GM12878 (cell line): ENCODE measurements around the genes CNGA3 and COA5.

DNA sequence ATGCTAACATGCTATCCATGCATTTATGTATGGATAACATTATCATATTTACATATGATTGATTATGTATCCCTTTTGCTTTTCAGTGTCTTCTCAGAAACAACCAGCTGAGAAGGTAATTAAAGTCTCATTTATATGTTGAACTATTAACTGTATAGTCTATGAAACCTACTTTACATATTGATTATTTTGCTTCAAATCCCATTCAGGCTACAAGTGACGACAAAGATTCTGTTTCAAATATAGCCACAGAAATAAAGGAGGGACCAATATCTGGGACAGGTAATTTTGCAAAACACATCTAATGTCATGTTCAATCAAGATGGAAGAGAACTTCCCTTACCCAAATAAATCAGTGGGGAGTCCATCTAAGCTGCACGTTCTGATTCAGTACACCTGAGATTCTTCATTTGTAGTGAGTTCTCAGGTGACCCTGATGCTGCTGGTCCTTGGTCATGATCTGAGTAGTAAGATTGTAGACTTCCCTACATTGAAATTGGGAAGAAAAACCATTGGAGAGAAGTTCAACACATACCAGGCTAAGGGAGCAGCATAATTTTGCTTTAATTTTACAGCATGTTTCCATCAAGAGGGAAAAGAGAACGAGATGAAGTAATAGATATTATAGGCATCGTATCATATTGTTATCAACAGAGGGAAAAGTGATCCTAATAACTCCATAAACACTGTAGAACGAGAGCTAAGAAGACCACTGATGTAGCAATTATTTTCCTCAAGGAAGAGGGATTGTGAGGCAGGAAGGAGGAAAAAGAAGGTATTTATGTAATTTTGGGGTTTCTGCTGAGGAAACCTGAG lies 66.9 kb downstream of the ANKRD36 start:
- RAMPAGE, long total RNA = no peak
- RRBS, 2 experiments = no CpG with 5 or more reads among the region's 5 CpGs
CAGE:
- cytosol, long polyA minus RNA = no peak
- cytosol, long polyA plus RNA = no peak
- long polyA plus RNA = no peak
- nucleolus, long total RNA = no peak
- nucleus, long polyA plus RNA = no peak
- nucleus, long total RNA = no peak

GRCh38 chr2:97539946-97540756 lies 49.5 kb downstream of the ANKRD36B start:
- RAMPAGE, long total RNA = no peak
- RRBS, 2 experiments = no CpG with 5 or more reads among the region's 9 CpGs
CAGE:
- cytosol, long polyA minus RNA = no peak
- cytosol, long polyA plus RNA = no peak
- long polyA plus RNA = no peak
- nucleolus, long total RNA = no peak
- nucleus, long polyA plus RNA = no peak
- nucleus, long total RNA = no peak

GRCh38 chr2:97590454-97591211 lies 956 bp upstream of the ANKRD36B start:
- RAMPAGE, long total RNA = no peak
- RRBS, 2 experiments = no CpG with 5 or more reads among the region's 39 CpGs
CAGE:
- cytosol, long polyA minus RNA = no peak
- cytosol, long polyA plus RNA = no peak
- long polyA plus RNA = no peak
- nucleolus, long total RNA = no peak
- nucleus, long polyA plus RNA = no peak
- nucleus, long total RNA = no peak

DNA sequence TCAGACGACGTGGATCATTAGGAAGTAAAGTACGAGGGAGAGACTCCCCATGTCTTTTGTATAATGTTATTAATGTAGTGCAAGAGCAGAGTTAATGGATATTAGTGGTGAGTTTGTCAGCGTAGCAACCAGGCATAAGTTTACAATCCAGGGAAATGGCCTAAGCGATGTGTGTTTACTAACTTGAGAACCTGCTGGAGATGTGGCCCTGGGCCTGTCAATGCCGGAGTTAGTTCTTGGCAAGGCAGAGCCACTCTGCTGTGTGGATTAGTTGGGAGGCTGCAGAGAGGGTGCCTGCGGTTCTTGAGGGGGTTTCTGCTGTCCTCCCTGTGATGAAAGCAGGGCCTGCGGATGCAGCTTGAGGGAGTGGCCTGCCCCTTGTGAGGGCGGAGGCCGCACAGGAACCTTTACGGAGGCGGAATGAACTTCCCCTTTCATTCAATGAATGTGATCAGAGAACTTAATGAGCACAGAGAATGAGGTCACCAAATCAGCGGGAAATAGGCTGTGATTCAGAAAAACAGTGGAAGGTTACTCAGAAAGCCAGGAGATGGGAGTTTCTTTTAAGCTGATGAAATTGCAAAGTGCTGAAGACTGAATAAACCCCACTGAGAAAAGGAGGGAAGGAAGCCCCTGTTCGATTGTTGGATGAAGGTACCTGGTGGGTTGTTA lies 47.2 kb downstream of the VWA3B start:
- RAMPAGE, long total RNA = no peak
- RRBS, 2 experiments = no CpG with 5 or more reads among the region's 14 CpGs
CAGE:
- cytosol, long polyA minus RNA = no peak
- cytosol, long polyA plus RNA = no peak
- long polyA plus RNA = no peak
- nucleolus, long total RNA = no peak
- nucleus, long polyA plus RNA = no peak
- nucleus, long total RNA = no peak

DNA sequence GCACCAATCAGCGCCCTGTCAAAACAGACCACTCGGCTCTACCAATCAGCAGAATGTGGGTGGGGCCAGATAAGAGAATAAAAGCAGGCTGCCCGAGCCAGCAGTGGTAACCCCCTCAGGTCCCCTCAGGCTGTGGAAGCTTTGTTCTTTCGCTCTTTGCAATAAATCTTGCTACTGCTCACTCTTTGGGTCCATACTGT lies 52.7 kb downstream of the VWA3B start:
- RAMPAGE, long total RNA = no peak
- RRBS, 2 experiments = no CpG with 5 or more reads among the region's 4 CpGs
CAGE:
- cytosol, long polyA minus RNA = no peak
- cytosol, long polyA plus RNA = no peak
- long polyA plus RNA = no peak
- nucleolus, long total RNA = no peak
- nucleus, long polyA plus RNA = no peak
- nucleus, long total RNA = no peak

GRCh38 chr2:98153455-98154013 lies 66.6 kb downstream of the VWA3B start:
- RAMPAGE, long total RNA = no peak
- RRBS, 2 experiments = no CpG with 5 or more reads among the region's 11 CpGs
CAGE:
- cytosol, long polyA minus RNA = no peak
- cytosol, long polyA plus RNA = no peak
- long polyA plus RNA = no peak
- nucleolus, long total RNA = no peak
- nucleus, long polyA plus RNA = no peak
- nucleus, long total RNA = no peak

DNA sequence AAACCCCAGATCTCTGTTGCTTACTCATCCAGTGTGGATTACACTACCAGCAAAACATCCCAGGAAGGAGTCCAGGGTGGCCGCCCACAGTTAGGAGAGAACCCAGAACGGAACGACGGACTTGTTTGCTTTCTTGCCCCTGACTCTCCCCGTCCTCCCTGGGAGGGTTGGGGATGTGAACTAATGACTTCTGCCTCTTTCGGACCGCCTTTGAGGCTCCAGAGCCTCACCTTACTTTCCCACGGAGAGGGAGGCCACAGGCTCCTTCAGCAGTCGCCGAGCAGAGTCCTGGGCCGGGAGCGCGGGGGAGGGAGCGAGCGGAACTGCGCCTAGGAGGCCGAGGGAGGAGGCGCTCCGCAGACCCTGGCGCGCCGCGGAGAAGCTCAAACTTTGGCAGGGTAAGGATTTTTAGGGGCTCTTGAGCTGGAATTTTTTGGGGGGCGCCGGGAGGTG lies at the start of gene CNGA3:
Gene CNGA3 (plus strand): TSS at position 320 of the 453 bp plus-strand sequence.
- RAMPAGE, long total RNA = no peak
- RRBS, 2 experiments = 0% methylated on average over 1 of the region's 25 CpGs; no CpG with 5 or more reads in 1 of the 2 experiments
CAGE:
- cytosol, long polyA minus RNA = no peak
- cytosol, long polyA plus RNA = no peak
- long polyA plus RNA = no peak
- nucleolus, long total RNA = no peak
- nucleus, long polyA plus RNA = no peak
- nucleus, long total RNA = no peak

DNA sequence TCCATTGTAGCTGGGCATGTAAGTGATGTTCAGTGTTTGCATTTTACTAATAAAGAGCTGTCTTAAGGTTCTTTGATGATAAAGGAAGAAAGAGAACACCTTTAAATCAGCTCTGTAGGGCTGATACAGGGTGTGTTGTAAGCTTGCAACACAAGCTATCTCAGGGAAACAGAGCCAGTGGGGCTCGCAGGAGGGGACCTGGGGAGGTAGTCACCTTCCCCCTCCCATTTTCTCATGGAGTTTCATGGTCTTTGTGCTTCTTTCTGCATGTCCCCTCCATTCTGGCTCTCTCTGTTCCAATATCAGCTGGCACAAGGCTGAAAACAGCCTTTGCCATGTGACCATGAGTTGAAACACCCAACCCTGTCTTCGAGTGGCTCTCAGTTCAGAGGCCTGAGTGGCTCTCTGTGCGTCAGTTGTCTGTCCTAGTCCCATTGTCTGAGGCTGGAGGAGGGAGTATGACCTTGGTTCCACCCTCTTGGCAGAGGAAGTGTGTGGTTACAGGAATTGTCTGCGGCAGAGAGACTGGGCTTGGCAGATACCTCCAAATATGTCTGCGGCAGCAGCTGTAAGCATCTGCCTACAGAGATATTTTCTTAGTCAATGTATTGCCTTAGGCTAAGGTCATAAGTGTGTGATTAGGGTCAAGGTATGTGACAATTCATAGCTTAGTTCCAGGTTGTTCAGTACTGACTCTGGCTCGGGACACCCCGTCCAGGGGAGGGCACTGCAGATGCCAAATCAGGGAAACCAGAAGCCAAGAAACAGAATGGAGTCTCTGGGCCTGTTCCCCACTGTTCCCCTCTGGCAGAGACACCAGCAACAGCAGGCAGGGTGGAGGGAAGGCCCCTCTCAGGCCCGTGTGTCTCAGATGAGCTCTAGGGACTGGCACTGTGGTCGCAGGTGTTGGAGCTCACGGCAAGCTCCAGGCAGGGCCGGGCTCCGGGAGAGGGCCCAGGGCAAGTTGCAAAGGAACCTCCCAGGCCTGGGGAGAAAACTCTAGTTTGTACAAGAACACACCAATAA lies 32.7 kb downstream of the CNGA3 start:
- RAMPAGE, long total RNA = no peak
- RRBS, 2 experiments = no CpG with 5 or more reads among the region's 12 CpGs
CAGE:
- cytosol, long polyA minus RNA = no peak
- cytosol, long polyA plus RNA = no peak
- long polyA plus RNA = no peak
- nucleolus, long total RNA = no peak
- nucleus, long polyA plus RNA = no peak
- nucleus, long total RNA = no peak

- RAMPAGE, long total RNA = no peak
- RRBS, 2 experiments = no CpG with 5 or more reads among the region's 6 CpGs
CAGE:
- cytosol, long polyA minus RNA = no peak
- cytosol, long polyA plus RNA = no peak
- long polyA plus RNA = no peak
- nucleolus, long total RNA = no peak
- nucleus, long polyA plus RNA = no peak
- nucleus, long total RNA = no peak
Observed at GRCh38 chr2:98419779-98420563, 24.7 kb upstream of the INPP4A start.

- RAMPAGE, long total RNA = no peak
- RRBS, 2 experiments = no CpG with 5 or more reads among the region's 17 CpGs
CAGE:
- cytosol, long polyA minus RNA = no peak
- cytosol, long polyA plus RNA = no peak
- long polyA plus RNA = no peak
- nucleolus, long total RNA = no peak
- nucleus, long polyA plus RNA = no peak
- nucleus, long total RNA = no peak
Observed at GRCh38 chr2:98464787-98465466, 20.3 kb downstream of the INPP4A start.

GRCh38 chr2:98564637-98565175 lies 43.6 kb downstream of the COA5 start:
- RAMPAGE, long total RNA = no peak
- RRBS, 2 experiments = no CpG with 5 or more reads among the region's 15 CpGs
CAGE:
- cytosol, long polyA minus RNA = no peak
- cytosol, long polyA plus RNA = no peak
- long polyA plus RNA = no peak
- nucleolus, long total RNA = no peak
- nucleus, long polyA plus RNA = no peak
- nucleus, long total RNA = no peak

- RAMPAGE, long total RNA = no peak
- RRBS, 2 experiments = 85 to 99% methylated on average over 2 of the region's 15 CpGs
CAGE:
- cytosol, long polyA minus RNA = no peak
- cytosol, long polyA plus RNA = no peak
- long polyA plus RNA = no peak
- nucleolus, long total RNA = no peak
- nucleus, long polyA plus RNA = no peak
- nucleus, long total RNA = no peak
Observed at GRCh38 chr2:98572584-98573062, 35.7 kb downstream of the COA5 start.

DNA sequence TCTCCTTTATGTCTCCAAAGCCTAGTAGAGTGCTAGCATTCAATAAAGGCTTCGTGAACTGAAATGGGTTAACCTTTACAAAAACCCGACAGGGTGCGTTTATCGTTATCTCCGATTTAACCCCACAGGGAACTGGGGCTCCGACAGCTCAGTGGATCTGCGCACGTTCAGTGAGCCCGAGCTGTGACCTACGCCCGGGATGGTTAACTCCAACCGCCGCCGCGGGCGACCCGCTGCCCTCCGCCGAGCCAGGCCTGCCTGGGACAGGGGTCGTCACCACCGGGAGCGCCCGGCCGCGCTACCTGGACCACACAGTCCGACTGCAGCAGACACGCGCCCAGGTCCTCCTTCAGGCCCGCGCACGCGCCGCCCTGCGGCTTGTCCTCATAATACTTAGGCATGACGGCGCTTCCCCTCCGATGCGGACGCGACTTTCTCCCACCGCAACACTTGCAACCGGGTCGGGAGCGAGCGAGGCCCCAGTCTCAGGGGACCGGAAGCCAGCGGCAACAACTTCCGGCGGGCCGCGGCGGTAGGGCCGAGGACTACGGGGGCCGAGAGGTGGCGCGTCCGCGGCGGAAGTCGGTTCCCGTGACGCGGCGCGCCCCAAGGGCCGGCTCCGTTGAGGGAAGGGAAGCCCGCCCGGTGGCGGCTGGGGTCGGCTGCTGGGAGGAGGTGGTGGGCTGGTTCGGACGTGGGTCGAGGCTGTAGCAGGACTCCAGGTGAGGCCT lies at the start of gene COA5:
Gene COA5 (minus strand): TSS at position 508 of the 731 bp plus-strand sequence.
- RAMPAGE, long total RNA = start-site peak on the minus strand centred at position 478 of the sequence, 61 bp wide, 1,466 and 1,098 reads in 2 replicates; start-site peak on the plus strand centred at position 599 of the sequence, 57 bp wide, 949 and 864 reads in 2 replicates
- RRBS, 2 experiments = 2% methylated on average over 15 to 29 of the region's 75 CpGs
CAGE:
- cytosol, long polyA minus RNA = start-site peak on the minus strand centred at position 464 of the sequence, 36 bp wide, 68 reads; start-site peak on the plus strand centred at position 612 of the sequence, 62 bp wide, 197 reads
- cytosol, long polyA plus RNA = start-site peak on the minus strand centred at position 465 of the sequence, 102 bp wide, 1,327 and 1,271 reads in 2 replicates; start-site peak on the plus strand centred at position 595 of the sequence, 77 bp wide, 1,372 and 1,524 reads in 2 replicates
- long polyA plus RNA = start-site peak on the minus strand centred at position 452 of the sequence, 79 bp wide, 555 and 790 reads in 2 replicates; start-site peak on the plus strand centred at position 599 of the sequence, 54 bp wide, 595 and 1,293 reads in 2 replicates
- nucleolus, long total RNA = start-site peak on the minus strand centred at position 475 of the sequence, 25 bp wide, 25 reads; start-site peak on the plus strand centred at position 593 of the sequence, 69 bp wide, 1,344 reads
- nucleus, long polyA plus RNA = start-site peak on the minus strand centred at position 471 of the sequence, 43 bp wide, 316 and 451 reads in 2 replicates; start-site peak on the plus strand centred at position 587 of the sequence, 94 bp wide, 1,148 and 2,302 reads in 2 replicates
- nucleus, long total RNA = no peak

DNA sequence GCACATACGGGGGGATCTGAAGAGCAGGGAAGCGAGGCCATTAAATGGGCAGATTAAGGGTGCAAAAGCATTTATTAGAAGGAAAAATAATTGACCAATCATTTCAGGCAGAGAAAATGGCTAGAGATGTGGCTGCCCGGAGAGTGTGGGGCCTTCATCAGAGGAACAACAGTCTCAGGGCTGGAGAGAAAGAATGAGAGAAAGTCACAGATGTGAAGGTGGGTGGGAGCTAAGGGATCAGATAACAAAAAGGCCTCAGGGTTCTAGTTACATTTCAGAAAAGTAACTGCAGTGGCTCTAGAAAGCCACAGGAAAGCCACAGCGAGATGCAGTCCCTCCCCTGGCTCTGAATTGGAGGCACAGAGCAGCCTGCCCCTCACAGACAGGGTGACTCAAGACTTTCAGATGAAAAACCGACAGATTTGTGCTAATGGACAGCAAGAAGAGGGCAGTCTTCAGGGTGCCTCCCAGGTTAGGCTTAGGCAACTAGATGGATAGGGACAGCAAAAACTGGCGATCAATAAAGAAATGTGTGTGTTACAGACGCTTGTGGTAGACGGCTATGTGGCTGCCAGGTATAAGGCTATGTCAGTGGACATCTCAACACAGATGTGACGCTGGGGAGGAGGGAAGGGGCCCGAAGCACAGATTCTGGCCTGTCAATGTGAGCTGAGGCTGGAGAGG lies 26.0 kb downstream of the UNC50 start:
- RAMPAGE, long total RNA = no peak
- RRBS, 2 experiments = no CpG with 5 or more reads among the region's 10 CpGs
CAGE:
- cytosol, long polyA minus RNA = no peak
- cytosol, long polyA plus RNA = no peak
- long polyA plus RNA = no peak
- nucleolus, long total RNA = no peak
- nucleus, long polyA plus RNA = no peak
- nucleus, long total RNA = no peak

DNA sequence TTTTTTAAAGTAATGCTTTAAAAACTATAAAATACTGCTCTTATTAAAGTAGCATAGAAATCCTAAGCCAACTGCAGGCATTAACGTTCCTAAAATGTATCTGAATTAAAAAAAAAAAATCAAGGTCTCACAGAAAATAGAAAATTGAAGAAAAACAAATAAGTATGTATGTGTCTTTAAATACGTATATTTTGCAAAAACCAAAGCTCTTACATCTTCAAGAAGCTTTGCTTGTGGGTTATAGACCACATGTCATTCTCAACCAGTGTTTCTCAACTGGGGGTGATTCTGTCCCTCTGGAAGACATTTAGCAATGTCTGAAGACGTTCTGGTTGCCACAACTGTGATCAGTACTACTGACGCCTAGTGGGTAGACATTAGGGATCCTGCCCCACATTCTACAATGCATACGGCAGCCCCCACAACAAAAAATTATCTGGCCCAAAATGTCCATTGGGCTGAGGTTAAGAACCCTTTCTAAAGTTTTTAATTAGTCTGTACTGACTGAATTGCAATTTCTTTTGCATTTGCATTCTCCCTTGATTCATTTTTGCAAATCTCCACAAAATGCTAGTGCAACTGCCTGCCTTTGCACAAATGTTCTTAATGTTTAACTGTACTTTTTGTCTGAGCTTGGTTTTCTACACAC lies 48.4 kb downstream of the UNC50 start:
- RAMPAGE, long total RNA = no peak
- RRBS, 2 experiments = no CpG with 5 or more reads among the region's 5 CpGs
CAGE:
- cytosol, long polyA minus RNA = no peak
- cytosol, long polyA plus RNA = no peak
- long polyA plus RNA = no peak
- nucleolus, long total RNA = no peak
- nucleus, long polyA plus RNA = no peak
- nucleus, long total RNA = no peak

GRCh38 chr2:98701043-98701630 lies 29.8 kb downstream of the MGAT4A start:
- RAMPAGE, long total RNA = no peak
- RRBS, 2 experiments = no CpG with 5 or more reads among the region's 1 CpG
CAGE:
- cytosol, long polyA minus RNA = no peak
- cytosol, long polyA plus RNA = no peak
- long polyA plus RNA = no peak
- nucleolus, long total RNA = no peak
- nucleus, long polyA plus RNA = no peak
- nucleus, long total RNA = no peak

GRCh38 chr2:98728098-98728688 lies 2.7 kb downstream of the MGAT4A start:
- RAMPAGE, long total RNA = no peak
- RRBS, 2 experiments = no CpG with 5 or more reads among the region's 4 CpGs
CAGE:
- cytosol, long polyA minus RNA = no peak
- cytosol, long polyA plus RNA = no peak
- long polyA plus RNA = no peak
- nucleolus, long total RNA = no peak
- nucleus, long polyA plus RNA = no peak
- nucleus, long total RNA = no peak

DNA sequence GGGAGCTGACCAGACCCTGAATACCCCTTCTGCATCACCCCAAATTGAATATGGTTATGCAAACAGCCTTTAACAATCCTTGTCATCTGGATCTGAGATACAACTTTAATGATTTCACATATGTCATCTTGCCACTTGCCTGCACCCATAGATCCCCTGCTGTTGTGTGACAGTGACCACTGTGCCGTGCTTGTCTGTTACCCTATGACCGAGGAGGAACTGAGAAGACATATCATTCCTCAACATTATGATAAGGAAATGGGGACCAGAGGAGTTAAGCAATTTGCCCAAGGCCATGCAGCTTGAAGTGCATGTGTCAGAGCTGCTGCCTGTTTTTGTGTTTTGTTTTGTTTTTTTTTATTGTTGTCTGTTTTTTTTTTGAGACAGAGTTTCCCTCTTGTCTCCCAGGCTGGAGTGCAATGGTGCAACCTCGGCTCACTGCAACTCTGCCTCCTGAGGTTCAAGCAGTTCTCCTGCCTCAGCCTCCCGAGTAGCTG lies 29.3 kb upstream of the MGAT4A start:
- RAMPAGE, long total RNA = no peak
- RRBS, 2 experiments = no CpG with 5 or more reads among the region's 4 CpGs
CAGE:
- cytosol, long polyA minus RNA = no peak
- cytosol, long polyA plus RNA = no peak
- long polyA plus RNA = no peak
- nucleolus, long total RNA = no peak
- nucleus, long polyA plus RNA = no peak
- nucleus, long total RNA = no peak

DNA sequence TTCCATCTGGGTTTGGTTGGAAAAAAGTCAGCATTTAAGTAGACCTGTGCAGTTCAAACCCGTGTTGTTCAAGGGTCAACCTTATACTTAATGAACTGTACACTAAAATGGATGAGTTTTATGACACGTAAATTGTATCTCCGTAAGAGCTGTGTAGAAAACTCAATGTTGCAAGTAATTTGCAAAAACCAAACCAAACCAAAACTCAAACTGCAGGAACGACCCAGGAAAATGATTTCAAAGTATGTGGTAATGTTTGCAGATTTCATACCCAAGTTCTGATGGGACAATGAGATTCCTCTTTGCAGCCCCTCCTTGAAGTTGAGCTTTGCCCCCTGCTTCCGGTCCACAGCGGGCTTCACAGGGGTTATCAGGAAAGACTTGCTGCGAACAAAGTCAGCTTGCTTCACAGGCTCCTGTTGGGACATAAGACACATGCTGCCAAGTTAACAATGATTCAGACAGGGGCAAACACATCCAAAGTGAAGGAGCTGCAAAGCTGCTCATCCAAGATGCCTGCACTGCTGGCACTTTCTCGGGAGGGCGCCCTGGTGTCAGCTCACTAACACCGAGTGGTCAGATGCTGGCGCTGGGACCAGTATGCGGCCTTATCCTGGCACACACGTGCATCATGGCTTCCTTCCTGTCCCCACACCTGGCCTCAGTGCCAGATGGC lies 65.1 kb upstream of the MGAT4A start:
- RAMPAGE, long total RNA = no peak
- RRBS, 2 experiments = no CpG with 5 or more reads among the region's 13 CpGs
CAGE:
- cytosol, long polyA minus RNA = no peak
- cytosol, long polyA plus RNA = no peak
- long polyA plus RNA = no peak
- nucleolus, long total RNA = no peak
- nucleus, long polyA plus RNA = no peak
- nucleus, long total RNA = no peak

GRCh38 chr2:98908683-98909375 lies 27.2 kb downstream of the CRACDL start:
- RAMPAGE, long total RNA = no peak
- RRBS, 2 experiments = no CpG with 5 or more reads among the region's 8 CpGs
CAGE:
- cytosol, long polyA minus RNA = no peak
- cytosol, long polyA plus RNA = no peak
- long polyA plus RNA = no peak
- nucleolus, long total RNA = no peak
- nucleus, long polyA plus RNA = no peak
- nucleus, long total RNA = no peak